RPMI7951 (cell line): ENCODE data around the gene FAM76B.

GRCh38 chr11:95128565-95128963 is 38.9 kb downstream of the ENDOD1 start:
- RAMPAGE, long total RNA: no peak

DNA sequence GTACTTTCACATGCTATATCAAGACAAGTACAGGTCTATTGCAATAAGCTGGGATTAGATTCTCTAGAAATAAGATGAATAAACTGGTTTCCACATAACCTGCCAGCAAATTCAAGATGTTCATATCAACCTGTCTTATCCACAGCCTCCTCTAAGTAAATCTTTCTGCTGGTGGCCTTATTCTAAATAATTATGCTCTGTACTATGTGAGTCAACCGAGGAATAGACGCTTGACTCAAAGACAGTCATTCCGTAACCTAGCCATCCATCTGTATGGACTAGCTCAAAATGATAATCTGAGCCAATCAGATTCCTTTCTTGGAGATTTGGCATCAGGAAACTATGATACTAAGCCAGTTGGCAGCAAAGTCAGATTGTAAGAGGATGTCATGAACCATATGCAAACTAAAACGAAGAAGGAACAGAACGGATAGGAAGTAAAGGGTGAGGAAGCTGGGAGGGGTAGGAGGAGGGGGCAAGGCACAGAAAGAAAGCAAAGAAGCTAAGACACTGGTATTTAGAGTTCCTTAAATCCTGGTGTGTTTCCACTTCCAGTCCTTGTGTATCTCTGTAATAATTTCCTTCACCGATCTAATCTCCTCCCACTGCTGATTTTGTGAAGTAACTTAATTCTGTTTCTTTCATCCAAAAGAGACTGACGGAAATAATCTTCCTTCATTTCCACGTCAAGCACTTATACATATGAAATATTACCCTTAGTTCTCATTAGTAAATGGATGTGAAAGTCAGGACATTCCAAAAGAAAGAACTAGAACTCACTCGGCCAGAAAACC is 10.7 kb upstream of the SESN3 start:
- RAMPAGE, long total RNA: no peak

DNA sequence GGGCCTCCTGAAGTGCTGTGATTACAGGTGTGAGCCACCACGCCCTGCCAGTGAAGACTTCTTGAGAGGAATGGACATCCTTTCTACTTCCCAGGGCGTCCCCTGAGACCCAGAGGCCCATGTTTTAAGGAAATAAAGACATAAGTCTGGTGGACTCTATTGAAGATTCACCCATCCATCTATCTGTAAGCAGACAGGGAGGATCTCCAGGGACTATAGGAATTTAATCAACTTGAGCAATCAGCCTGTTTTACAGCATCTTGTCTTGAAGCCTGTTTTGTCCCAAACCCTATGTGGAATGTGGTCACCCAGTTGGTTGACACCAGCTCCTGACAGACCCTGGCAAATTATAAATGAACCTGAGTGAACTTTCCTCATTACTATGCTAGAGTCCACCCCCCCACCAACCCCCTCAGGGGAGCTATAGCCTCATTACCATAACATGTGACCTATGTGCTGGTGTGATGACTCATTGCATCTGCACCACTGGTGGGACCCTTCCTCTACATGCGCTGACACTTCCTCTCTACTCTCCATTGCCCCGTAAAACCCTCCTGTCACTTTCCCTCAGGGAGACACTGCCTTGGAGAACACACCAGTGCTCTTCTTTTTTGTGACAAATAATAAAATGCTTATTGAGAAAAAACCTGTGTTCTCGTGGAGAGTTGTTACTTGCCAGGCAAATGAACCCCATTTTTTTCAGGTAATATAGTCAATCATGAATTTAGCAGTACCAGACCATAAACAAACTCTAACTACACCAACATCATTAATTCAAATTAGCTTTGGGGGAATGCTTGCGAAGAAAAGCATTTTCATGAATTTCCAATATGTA is 104.9 kb upstream of the SESN3 start:
- RAMPAGE, long total RNA: no peak

GRCh38 chr11:95443570-95443876 is 212.5 kb upstream of the SESN3 start:
- RAMPAGE, long total RNA: no peak

- RAMPAGE, long total RNA: no peak
Observed at GRCh38 chr11:95682693-95683025, 106.9 kb downstream of the FAM76B start.

GRCh38 chr11:95699571-95700330 is 89.8 kb downstream of the FAM76B start:
- RAMPAGE, long total RNA: no peak

DNA sequence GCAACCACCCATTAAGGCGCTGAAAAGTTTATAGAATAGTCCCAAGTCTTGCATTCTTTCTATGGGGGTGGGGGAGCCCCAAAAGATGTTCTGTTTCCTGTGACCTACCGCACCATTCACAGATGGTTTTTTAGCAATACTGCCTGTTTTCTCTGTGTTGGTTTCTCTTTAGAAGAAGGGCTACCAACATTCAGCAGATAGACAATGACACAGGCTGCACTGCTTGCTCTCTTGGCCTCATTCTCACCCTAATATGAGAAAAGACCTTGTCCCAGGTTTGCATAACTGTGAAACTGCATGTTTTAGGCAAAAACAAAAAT is 86.5 kb downstream of the FAM76B start:
- RAMPAGE, long total RNA: no peak

- RAMPAGE, long total RNA: no peak
Observed at GRCh38 chr11:95715517-95716500, 73.8 kb downstream of the FAM76B start.

GRCh38 chr11:95789300-95790290 is at the start of gene FAM76B:
Gene FAM76B, minus strand, starts transcription at chr11:95789782.
- RAMPAGE, long total RNA: start-site peak on the minus strand at chr11:95789488-95789511, 91 and 55 reads in 2 replicates

- RAMPAGE, long total RNA: no peak
Observed at GRCh38 chr11:96011850-96012790, 88.2 kb upstream of the MTMR2 start.

- RAMPAGE, long total RNA: no peak
Observed at GRCh38 chr11:96155726-96156821, 186.9 kb downstream of the MAML2 start.

DNA sequence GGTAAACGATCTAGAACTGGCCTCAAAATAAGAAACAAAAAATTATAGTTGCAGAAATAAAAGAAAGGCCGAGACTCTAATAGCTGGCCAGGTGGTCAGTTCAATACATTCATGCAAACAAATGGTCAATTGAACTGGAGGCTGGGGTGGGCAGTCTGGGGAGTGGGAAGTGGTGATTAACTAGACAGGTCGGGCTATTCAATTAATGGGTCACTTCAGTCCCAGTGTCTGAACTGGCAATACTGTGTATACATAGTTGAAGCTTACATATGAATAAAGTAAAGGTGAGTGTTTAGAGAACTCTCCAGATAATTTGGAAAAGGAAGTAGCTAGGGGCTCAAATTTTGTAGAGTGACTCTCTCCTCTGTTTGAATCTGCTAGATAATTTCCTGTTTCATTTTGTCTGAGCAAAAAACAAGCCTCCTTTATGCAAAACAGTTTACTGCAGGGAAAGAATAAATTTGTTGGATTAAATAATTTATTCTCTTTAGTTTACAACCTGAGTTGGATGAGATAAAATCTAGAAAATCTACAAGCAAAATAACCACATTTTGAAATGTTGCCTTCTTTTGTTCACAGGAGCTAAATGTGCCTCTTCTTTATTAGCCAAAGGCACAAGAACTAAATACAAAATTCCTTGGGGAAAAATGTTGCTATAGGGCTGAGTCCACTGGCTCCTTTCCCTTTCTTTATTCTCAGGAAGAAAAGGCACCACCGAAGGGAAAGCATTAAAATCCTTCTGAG is 148.8 kb downstream of the MAML2 start:
- RAMPAGE, long total RNA: no peak

DNA sequence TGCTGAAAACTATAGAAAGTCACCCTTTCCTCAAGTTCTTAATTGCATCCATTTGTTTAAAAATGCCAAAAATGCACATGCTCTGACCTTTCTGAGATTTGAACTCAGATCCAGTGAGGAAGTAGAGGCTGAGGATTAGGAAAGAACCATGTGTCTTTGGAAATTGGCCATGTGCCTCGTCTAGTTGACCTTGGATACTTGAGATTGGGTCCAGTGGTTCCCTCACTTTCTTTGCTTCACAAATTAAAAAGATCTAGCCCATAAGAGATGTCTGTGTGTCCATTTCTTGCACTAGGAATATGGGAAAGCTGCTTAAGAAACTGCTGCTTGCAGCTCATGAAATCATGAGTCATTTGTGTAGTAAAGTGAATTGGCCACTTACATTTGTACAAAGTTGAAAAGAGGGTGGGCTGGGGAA is 128.2 kb downstream of the MAML2 start:
- RAMPAGE, long total RNA: no peak

DNA sequence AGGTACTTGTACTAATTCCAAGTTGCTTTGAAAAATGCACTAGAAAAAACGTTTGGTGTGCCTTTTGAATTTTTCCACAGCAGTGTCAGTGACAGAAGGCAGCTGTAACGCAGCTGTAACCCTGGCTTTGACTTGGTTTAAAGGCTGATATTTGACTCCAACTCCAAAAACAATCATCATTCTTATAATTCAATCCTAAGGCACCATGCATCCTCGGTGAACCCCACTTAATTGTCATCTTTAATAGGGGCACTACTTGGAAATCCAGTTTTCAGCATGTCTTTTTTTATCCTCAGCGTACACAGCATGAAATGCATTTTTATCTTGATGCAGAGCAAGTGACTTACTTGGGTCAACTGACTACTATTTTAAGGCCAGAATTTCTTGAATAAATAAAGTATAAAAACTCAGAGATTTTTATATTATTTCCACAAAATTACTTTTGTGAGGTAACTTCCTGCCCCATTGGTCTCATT is 124.8 kb downstream of the MAML2 start:
- RAMPAGE, long total RNA: no peak

DNA sequence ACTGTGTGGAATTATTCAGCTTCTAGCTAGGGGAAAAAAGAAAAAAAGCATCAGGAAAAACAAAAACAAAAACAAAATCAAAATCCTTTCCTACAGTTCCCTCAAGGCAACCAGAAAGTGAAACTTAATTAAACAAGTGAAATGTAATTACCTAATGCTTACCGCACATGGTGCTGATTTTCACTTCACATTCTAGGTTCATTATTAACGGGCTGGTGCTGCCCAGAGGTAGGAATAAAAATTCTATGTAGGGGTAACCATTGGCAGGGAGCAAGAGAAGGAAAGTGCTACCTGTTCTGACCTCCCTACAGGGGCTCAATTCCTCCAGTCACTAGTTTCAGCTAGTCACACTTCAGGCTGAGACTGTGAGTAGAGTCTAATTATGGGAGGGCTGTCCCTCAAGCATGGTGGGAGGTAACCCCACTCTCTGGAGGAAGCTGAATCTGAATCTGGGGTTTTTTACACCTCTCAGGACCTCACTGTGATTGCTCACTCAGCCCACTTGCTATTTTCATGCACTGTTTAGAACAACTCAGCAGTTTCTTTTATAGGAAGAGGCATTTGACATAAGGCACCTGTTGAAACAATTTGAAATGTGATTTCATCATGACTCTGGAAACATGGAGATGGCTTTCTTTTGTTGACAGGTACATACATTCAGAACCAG is 75.5 kb downstream of the MAML2 start:
- RAMPAGE, long total RNA: no peak

DNA sequence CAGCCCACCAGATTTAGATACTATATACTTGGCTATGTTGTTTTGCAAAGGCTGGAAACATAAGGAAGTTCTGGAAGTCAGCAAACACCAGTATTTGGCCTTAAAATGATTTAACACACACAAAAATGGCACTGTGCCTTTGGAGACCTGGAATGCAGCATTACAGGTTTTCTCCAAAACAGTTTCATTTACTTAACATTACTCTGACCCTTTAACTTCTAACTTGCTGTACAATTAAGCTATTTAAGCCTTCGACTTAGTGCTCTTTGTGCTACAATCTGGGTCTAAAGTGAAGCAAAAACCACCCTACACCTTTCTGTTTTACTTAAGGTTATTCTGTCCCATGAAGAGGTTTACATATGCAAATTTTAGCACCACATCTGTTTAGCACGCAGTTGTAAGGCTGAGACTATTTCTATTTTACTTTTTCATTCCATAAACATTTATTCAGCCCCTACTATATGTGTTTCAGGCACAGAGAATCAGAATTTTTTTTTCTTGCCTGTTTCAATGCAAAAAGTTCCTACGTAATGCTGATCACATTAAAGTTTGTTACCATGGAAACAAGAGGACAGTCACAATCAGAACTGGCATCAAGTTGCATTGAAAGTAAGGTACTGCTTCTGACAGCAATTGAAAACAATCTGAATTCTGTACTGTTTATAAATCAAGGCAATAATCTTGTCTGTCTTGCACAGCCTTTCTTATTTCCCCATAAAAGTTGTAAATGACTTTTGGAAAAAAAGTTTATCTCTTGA is 70.3 kb downstream of the MAML2 start:
- RAMPAGE, long total RNA: no peak

DNA sequence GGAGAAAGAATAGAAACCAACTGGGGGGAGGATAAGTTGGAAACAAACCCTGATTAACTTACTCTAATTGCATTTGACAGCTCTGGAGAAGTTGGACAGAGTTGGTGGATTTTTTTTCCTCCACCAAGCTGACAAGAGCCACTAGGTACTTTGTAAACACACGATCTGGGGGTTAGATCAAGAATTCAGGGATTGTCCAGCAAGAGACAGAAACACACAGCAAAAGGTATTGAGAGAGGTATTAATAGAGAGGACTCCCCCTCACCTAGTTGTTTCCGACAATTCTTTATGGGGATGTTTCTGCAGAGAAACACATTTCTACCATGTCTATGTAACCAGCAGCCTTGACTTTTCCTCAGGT is 930 bp downstream of the MAML2 start:
- RAMPAGE, long total RNA: no peak

GRCh38 chr11:100667332-100667769 is 19.7 kb upstream of the ARHGAP42 start:
- RAMPAGE, long total RNA: no peak

DNA sequence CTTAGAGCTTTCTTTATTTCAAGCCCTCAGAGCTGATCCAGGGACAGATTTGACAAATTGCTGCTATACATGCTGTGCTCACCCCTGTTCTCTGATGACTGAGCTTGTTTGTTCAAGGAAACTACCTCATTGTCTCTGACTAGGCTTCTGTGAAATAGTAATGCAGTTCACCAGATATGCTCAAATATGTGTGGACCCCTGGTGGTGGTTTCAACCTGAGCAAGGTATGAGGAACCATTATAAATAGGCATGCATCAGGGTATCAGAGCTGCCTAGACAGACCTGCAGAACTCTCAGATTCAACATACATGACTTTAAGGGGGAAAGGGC is 141.2 kb downstream of the ARHGAP42 start:
- RAMPAGE, long total RNA: no peak

- RAMPAGE, long total RNA: no peak
Observed at GRCh38 chr11:100860551-100861102, 173.5 kb downstream of the ARHGAP42 start.